Jejunum (tissue), 1 donor: ENCODE results near the genes SENP1, KANSL2 and ADCY6.

DNA sequence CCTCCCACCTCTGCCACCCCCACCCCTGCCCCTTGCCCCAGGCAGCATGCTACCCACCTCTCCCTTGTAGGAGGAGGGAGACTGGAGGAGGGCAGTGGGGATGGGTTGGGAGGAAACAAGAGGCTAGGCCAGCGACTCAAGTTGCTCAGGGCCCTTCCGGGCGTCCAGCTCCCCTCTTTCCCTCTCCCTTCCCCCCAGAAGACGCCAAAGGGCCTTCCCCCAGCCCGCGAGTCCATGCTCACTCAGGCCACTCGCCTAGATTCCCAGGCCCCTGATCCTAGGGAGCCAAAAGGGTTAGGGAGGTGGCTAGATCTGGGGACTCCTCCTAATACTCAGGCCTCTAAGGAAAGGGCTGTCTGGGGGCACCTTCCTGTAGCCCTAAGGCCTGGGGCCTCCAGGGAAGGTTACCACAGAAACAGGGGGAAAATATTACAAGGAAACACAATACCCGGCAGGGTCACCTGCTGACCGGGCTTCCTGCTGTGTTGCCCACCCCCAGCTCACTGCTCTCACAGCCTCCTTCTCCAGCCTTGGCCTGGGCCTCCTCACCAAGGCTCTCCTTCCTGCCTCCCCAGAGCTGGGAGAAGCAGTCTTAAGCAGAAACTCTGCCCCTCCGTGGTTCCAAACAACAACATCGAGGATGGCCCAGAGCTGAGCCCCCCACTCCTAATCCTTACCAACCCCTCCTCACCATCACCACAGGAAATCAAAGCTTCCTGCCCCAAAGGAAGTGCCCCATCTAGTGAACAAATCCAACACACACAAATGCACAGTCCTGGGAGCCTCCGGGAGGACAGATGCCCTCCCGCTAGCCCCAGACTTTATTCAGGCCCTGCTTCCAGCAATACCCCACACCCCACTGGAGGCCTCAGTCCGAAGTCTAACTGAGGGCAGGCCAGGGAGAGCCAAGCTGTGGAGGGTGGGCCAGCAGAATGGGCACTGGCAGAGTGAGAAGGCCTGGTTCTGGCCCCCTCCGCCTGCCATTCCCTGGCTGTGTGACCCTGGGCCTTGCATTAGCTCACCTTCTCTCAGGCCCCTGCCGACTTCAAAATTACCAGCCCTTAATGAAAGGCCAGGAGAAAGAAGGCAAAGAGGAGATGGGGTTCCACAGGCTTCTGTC, 2.7 kb downstream of the HDAC7 start:
- PRO-cap, result no peak

- PRO-cap, result no peak
Observed at GRCh38 chr12:47834115-47835607, 15.0 kb upstream of the HDAC7 start.

GRCh38 chr12:47894369-47895134, 10.2 kb downstream of the VDR start:
- PRO-cap, result no peak

- PRO-cap, result unidirectional peak, minus-strand start at chr12:47912625; unidirectional peak, minus-strand start at chr12:47912683
Observed at GRCh38 chr12:47912367-47912875, 7.6 kb upstream of the VDR start.

DNA sequence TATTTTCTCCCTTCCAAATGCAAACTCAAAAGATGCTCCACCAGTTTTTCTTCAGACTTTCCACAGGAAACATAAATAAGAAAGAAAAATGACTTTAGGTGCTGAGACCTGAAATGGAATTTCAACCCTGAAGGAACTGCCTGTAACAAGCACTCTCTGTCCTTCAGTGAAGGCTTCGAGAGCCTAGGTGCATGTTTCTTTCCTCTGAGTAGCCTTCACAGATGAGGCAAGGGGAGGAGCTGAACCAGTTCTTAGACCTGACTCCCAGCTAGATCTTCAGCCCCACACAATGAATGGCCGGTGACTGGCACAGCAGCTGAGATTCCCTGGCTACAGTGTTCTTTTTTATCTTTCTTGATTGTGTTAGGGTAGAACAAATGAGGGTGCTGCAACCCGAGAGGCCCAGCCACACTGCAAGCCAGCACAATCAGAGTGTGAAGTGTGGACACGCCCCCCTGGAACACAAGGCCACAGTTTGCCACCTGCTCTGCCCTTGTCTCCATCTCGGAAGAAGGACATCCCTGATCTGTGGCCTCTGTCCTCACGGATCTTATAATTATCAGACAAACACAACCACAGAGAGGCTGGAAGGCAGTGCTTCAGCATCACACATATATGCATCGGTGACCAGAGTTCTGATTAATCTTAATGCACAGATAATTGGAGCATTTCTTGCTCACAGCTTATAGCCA, 19.1 kb upstream of the COL2A1 start:
- PRO-cap, result no peak

DNA sequence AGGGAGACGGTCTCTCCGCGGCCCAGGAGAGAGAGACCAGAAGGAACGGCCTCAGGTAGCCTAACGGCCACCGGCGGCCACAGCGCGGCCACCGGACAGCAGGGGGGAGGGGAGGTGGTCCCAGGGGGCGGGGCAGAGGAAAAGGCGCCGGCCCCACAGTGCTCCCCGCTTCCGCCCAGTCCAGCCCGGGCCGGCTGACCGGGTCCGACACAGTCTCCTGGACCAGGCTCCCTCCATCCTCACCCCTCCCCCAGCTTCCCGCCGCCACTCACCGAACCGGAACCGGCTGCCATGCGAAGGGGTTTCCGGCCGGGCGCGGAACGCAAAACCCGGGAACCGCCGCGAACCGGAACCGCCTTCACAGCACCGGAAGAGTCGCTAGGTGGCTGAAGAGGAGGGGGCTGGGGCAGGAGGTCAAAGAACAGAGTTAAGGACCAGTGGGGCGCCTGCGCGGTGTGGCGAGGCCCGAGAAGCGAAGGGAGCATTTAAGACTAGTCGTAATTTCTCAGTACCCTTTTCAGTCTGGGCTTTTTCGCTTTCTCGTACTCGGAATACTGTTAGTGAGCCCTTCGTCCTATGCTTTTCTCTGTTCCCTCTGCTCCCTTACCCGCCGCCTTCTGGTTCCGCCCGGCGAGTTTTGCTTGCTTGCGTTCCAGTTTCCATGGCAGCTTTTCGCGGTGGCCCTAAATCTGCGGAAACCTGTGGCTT, at the start of gene SENP1:
TSS of gene SENP1 (minus strand) at position 324 of the 708 bp plus-strand sequence.
- PRO-cap, result bidirectional peak, plus-strand start at position 437 of the sequence, minus-strand start at position 241 of the sequence

GRCh38 chr12:48175929-48176510, 7.4 kb upstream of the CCDC184 start:
- PRO-cap, result no peak

DNA sequence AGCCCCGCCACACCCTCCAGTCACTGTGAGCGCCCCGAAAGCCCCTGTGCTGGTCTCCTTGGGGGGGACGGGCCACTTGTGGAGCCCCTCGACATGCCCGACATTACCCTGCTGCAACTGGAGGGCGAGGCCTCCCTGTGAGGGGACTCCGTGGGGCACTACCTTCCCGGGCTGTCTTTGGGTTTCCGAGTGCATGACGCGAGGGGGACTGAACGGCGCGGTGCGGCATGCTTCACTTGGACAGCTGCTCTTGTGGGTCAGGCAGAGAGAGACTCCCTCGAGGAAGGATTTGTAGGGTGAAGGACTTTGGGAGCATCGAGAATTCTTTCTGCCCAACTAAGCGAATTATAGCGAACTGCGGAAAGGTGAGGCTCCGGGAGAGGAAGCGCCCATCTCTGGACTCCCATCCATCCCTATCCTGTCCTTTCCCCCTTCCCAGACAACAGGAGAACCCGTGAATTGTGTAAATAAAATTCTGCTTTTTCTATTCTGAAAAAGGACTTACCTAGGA, 1.2 kb downstream of the CCDC184 start:
- PRO-cap, result no peak

DNA sequence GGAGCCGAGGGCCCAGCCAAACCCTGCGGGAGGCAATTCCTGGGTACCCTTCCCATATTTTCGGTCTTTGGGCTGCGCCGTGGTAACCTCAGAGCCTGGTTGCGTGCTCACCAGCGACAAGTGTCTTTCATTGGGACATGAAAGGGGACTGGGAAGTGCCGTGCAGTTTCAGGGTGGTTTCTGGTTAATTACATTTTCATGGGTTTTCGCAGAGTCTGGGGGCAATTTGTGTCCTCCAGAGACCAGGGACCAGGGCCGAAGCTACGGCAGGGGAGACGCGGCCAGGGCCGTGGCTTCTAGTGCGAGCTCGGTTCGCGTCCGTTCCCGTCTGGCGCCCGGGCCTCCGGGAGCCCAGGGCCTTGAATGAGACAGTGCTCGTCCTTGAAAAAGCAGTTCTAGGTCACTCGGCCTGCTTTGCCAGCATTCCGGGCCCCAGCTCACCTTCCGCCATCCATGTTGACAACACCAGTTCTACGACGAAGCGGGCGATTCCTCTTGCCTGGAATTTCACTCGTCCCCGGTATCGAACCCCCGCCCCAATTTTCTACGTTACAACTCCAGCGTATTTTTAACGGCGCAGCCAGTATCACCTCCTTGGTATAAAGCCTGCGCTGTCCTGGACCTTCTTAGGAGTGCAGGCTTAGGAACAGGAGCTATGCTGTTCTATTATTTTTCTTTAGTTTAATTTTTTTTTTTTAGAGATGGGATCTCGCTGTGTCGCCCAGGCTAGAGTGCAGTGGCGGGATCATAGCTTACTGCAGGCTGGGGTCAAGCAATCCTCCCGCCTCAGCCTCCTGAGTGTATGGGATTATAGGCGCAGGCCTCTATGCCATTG, 4.4 kb downstream of the OR10AD1 start:
- PRO-cap, result bidirectional peak, plus-strand start at position 392 of the sequence, minus-strand start at position 361 of the sequence

DNA sequence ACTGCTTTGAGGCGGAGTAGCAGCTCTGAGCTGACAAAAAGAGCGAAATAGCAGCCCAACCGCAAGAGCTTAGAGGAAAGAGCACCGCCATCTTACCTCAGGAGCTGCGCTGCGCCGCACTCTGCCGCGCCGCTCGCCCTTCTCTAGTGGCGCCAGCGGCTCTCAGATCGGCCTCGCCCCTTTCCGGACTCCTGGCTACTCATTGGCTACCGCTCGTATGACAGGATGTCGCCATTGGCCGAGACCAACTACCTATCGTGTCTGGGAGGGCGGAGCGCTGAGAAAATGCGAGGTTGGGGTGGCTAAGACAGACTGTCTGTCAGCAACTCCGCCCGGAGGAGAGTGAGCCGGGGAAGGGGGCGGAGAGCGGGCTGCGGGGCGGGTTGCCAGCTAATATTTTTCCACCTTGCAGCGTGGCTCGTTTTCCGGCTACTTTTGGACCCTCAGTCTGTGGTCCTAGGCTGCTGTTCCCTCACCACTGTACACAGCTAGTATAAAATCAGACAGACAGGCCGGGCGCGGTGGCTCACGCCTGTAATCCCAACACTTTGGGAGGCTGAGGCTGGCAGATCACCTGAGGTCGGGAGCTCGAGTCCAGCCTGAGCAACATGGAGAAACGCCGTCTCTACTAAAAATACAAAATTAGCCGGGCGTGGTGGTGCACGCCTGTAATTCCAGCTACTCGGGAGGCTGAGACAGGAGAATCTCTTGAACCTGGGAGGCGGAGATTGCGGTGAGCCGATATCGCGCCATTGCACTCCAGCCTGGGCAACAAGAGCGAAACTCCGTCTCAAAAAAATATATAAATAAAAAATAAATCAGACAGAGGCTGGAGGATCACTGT, at the start of gene KANSL2:
TSS of gene KANSL2 (minus strand) at position 148 of the 844 bp plus-strand sequence.
- PRO-cap, result bidirectional peak, plus-strand start at position 331 of the sequence, minus-strand start at position 145 of the sequence

GRCh38 chr12:48717312-48717517, 708 bp upstream of the CCNT1 start:
- PRO-cap, result no peak

DNA sequence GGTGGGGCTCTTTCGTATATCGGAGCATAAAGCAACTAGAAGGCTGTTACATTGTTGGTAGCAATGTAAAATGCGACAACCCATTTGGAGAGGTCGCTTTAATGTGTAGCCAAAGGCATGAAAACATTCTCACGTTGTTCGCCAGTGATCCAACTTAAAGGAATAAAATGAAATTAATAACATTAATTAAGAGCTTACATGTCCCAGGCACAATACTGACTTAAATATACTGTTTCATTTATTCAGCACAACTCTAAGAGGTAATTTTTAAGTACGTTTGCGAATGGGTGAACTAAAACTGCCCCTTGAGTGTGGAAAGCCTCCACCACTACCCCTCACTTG, 982 bp upstream of the CCNT1 start:
- PRO-cap, result no peak

- PRO-cap, result unidirectional peak, plus-strand start at chr12:48788662; bidirectional peak, plus-strand start at chr12:48789116, minus-strand start at chr12:48789061
Observed at GRCh38 chr12:48788448-48789249, at the start of gene ADCY6. ADCY6 (minus strand) TSS chr12:48789089.

DNA sequence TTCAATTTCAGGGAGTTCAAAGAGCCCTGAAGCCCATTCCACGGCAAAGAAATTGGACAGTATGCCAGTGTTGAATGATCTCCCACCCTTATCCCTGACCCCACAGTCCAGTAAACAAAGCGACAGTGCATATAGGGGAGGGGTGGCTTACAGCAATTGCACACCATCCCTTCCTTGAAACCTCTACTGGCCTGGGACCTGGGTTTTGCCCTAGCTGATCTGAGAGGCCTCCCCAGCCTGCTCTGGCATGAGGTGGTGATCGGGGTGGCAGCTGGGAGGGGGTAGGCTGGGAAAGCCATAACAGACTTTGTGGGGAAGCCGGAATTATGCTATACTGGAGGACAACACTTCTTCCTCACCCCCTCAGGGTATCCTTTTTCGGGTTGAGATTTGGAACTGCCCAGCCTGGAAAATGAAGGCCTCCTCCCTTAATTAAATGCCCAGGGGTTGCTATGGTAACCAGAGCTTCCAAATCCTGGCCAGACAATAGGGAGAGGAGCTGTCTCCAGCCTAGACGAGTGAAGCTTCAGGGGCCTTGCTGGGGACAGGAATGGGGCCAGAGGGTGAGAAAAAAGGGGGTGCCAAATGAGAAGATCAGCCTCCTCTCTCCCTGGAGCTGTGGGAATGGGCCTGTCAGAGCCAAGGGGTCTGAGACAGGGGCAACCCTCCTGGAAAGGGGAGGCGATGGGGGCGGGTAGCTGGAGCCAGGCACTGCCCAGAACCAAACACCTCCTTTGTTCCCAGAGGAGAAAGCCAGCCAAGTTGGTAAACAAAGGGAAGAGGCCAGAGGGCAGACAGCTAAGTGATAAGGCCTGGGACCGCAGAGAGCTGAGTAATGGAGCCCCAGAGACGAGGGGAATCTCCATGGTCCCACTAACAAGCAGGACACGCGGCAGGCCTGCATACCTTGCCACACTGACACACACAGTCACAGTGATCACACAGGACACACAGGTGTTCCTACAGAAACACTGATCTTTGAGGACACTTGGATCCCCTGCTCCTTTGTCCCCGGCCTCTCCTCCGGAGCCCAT, 17.7 kb upstream of the RND1 start:
- PRO-cap, result no peak

DNA sequence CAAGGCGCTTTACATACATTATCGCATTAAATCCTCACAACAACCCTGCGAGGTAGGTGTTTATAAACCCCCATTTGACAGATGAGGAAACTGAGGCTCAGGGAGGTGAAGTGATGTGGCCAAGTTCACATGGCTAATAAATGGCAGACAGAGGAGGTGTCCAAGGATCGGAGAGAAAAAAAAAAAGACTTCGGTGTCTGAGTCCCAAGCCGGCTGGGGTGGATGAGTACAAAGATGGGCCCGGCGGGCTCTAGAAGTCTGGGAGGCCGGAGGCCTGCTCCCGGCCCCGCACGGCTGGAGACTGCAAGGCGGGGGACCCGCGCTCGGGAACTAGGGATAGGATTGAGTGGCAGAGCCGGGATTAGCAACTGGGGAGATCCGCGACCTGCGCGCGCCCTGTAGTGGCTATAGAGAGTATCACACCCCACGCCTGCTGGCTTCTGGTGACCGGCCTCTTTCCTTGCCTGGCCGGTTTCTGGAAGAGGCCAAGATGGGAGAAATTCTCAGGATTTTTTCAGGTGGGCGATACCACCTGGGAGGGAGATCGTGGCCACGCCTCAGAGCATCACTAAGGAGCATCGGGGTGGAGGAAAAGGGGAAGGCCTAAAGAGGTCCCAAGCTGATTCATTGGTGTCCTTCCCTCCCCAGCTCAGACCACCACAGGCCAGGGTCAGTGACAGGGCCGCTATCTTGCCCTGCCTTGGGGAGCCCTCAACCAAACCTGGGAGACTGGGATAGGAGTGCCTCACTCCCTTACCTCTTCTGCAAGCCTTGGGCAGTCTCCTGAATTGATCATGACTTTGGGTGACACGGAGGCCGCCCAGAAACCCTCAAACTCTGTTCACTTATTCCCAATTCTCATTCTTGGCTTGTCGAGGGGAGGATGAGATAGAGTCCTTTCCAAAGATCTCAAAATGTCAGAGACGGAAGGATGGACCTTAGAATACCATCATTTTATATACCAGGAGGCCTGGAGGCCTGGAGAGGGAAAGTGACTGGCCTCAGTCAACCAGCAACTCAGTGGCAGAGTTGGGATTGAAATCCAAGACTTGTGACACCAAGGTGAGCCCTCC, 3.6 kb downstream of the DDN start:
- PRO-cap, result no peak

GRCh38 chr12:49003386-49003677, 4.2 kb upstream of the DDN start:
- PRO-cap, result no peak

DNA sequence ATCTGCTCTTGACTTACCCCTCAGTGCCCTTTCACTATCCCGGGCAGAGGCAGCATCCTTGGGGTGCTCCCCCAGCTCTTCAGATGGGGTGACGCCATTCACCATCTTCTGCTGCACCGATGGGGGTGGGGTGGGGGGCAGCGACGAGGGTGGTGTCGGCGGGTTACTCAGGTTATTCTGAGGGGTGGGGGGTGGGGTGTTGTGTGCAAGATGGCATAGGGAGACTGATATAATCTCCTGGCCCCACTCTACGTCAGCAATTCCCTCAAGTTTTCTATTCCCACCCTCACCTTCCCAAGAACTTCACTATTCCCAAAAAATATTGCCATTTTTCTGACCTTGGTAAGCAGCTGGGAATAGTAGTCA, 11.7 kb upstream of the PRKAG1 start:
- PRO-cap, result no peak

- PRO-cap, result no peak
Observed at GRCh38 chr12:49034044-49035053, 15.8 kb upstream of the PRKAG1 start.

DNA sequence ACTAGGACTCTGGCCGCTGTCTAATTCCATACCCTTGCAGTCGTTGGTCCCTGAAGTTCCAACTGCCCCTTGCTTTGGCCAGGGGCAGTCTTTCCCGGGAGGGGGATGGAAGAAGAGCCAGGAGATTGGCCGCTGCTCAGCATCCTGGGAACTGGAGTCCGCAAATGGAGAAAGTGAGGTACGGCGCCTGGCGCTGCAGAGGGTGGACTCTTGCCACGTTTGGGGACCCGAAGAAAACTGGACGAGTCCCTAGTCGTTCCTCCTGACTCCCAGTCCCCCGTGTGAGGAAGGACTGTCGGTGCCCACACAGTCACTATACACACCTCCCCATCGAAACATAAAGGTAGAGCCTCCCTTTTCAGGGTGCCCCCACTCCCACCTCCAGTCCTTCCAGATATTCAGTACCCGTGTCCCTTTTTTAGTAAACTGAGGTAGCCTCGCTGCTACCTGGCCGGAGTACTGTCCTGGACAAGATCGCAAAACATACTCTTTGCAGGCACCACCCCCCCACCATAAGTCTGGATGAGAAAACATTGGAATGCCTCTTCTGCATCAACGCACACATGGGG, 472 bp upstream of the KMT2D start:
- PRO-cap, result unidirectional peak, plus-strand start at position 163 of the sequence

DNA sequence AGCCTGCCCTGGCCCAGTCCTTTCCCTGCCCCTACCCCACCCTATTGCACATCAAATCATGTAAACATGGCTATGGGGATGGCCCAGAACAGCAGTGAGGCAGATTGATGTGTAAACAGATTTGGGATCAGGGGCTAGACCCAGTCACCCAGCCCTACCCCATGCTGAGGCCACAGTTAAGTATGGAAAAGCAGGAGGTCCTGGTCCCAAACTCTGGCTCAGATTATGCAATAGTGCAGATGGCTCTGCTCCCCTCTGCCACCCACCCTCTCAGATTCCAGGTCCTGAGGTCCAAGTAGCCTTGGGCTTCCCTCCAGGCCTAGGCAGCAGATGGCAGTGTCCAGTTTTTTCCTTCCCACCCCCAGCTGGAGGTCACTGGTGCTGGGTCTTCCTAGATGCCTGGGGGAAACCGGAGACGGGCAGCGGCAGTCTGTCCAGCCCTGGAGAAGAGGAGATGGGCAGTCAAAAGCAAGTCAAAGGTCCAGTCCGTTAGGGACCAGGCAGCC, 2.8 kb upstream of the DHH start:
- PRO-cap, result no peak